Skeletal muscle tissue (tissue), 7 donors: ENCODE data around the gene DOCK1.

DNA sequence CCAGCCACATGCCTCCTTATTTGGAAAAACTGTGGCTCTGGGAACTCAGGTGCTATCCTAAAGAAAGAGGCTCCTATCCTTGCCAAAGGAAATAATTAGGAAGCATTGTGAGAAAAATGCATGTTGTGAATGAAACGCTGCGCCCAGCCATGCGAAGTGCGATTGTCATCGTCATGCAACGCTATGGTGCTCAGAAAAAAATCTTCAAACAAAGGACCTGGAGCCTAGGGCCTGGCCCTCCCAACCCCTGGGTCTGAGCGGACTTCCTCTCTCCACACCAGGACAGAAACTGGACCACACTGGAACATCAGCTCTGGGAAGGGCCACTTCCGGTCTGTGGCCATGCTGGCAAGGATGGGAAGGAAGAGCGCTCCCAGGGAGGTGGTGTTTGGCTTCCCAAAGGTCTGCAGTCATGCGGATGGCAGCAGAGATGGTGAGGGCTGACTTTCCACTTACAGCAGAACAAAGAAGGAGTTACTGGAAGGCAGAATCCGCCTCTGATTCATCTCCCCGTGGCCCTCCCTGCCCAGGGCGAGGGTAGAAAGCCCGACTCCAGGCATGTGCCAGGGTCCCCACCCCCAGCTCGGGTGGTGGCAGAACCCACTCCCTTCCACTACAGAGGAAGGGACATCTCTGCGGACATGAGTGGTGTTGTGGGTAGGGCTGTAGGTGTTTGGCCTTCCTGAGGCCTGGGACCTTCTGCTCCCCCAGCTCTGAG lies 90.0 kb downstream of the FAM53B start:
- PRO-cap, 3 experiments: no peak in any of the 3 experiments
- RAMPAGE, long total RNA: no peak
- RRBS, 2 experiments: no CpG with 5 or more reads among the region's 16 CpGs

DNA sequence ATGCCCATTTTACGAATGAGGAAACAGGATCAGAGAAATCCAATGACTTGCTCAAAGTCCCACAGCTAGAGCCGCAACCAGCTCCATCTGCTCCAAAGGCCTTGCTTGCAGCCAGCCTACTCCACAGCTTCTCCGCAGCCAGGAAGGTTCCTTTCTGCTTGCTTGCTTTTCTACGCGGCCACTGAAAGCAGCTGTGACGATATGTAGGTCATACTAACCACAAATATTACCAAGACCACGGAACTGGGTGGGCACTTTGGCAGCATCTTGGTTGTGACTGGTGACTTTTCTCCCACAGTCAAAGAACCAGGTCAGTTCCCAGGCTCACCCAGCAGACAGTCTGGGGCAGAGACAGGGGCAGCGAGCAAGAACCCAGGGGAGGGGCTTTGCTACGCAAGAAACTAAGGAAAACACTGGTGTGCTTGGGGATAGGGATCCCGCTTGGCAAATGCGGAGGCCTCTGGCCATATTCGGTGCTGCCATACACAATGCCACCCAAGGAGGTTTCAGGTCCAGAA lies 86.3 kb downstream of the FAM53B start:
- PRO-cap, 3 experiments: no peak in any of the 3 experiments
- RAMPAGE, long total RNA: no peak
- RRBS, 2 experiments: no CpG with 5 or more reads among the region's 12 CpGs

- PRO-cap, 3 experiments: no peak in any of the 3 experiments
- RAMPAGE, long total RNA: no peak
- RRBS, 2 experiments: 15 to 18% methylated on average over 4 of the region's 17 CpGs
Observed at GRCh38 chr10:124674511-124675464, 69.4 kb downstream of the FAM53B start.

DNA sequence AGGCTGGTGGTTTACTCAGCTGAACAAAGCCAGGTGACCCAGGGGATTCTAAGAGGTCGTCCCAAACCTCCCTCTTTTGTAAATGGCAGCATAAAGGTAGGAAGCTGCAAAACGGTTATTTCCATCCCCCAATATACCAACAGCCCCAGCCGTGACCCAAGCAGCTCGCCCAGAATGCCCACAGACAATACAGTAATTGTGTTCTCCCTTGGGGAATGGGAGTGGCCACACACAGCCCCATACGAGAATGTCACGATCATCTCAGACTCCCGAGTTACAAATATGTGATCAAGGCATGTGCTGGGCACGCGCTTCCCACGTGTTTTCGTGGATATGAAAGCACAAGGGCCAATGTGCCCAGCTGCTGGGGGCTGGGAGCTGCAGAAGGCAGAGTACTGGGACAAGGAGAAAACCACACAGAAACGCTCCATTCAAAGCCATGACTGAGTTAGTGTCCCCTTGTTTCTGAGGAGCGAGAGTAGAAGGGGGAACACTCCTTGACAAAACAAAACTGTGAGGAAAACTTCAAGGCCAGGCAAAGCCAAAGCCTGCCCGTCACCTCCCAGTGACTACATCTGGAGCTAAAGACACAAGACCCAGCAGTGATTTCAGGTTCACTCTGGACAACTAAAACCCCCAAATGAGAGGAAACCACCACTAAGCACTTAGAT lies 19.5 kb downstream of the FAM53B start:
- PRO-cap, 3 experiments: peak in 2 of 3 experiments; most common plus-strand start position 360 of the sequence (in 1); most common minus-strand start position 176 of the sequence (in 1)
- RAMPAGE, long total RNA: no peak
- RRBS, 2 experiments: no CpG with 5 or more reads among the region's 14 CpGs

DNA sequence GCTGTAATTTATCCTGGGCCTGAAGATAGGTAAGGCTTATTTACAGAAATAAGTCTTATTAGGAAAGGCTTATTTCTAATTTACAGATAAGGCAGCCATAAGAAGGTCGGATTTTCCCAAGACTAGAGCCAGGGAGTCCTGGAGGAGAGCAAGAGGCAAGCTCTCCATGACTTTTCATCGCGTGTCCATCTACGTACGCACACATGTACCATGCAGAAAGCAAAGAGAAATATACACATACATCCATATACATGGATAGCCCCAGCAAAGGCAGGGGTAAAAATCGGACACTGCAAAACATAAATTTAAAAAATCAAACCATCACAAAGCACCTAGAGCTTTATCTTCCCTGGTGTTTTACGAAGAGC lies 25.8 kb upstream of the ZRANB1 start:
- PRO-cap, 3 experiments: no peak in any of the 3 experiments
- RAMPAGE, long total RNA: no peak
- RRBS, 2 experiments: no CpG with 5 or more reads among the region's 7 CpGs

GRCh38 chr10:124984283-124985245 lies 42.6 kb downstream of the ZRANB1 start:
- PRO-cap, 3 experiments: no peak in any of the 3 experiments
- RAMPAGE, long total RNA: no peak
- RRBS, 2 experiments: no CpG with 5 or more reads among the region's 14 CpGs

DNA sequence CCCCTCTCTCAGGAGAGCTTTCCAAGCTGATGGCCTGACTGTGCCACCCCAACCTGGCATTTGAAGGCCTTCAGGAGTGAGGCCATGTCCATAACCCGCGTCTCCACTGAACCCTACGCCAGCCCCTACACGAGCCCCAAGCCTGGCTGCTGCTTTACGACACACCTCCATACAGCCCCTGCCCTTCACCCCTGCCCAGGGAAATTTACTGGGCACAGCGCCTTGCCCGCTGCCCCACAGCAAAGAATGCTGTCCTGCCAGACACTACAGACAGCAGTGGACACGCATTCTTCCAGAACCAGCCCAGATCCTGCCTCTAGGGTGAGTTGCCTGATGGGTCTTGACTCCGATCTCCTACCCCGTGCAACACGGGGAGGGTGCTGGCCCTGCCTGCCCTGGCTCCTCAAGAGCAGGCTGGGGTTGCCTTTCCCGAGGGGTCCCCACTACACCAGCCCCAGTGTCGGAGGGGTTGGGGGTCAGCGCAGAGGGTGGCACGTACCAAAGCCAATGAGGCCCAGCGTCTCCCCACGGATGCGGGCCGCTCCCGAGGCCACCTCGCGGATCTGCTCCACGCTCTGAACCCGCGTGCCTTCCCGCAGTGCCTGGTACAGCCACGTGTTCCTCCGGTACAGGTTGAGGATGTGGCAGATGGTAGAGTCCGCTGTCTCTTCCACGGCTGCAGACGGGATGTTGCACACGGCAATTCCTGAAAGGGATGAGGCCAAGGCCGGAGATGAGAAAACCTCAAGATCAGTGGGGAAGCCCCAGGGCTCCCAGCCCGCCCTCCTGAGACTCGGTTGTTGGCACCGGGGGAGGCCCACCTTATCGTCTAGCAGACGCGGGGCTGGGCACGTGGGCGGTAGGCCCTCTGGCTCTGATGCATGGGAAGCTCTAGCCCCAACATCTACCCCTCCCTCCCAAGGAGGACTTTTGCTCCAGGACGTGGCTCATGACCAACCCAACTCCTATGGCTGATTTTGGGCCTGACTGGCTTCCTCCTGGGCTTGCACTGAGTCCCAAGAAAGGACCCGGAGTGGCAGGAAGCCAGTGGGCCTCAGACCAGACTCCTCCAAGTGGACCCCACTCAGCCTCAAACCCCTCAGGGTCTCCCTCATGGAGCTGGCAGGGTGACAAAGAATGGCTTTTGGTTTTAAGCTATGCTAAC lies 30.0 kb downstream of the CTBP2 start:
- PRO-cap, 3 experiments: no peak in any of the 3 experiments
- RAMPAGE, long total RNA: no peak
- RRBS, 2 experiments: 57 to 63% methylated on average over 1 to 5 of the region's 43 CpGs

DNA sequence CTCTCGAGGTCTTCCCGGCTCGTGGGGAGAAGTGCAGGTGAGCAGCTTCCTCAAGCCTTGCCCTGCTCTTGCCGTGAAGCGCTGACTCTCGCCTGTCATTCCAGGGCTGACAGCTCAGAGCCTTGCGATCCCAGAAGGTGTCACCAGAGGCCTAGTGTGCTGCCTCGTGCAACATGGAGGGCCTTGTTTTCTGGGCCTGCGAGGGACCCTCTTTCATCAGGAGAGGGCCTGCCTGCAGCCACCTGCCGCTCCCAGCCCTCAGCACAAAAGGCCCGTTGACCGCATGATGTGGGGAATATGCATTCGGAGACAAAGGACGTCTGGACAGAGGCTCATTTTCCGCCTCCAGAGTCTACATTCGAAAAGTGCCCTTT lies 27.3 kb downstream of the CTBP2 start:
- PRO-cap, 3 experiments: no peak in any of the 3 experiments
- RAMPAGE, long total RNA: no peak
- RRBS, 2 experiments: no CpG with 5 or more reads among the region's 16 CpGs

DNA sequence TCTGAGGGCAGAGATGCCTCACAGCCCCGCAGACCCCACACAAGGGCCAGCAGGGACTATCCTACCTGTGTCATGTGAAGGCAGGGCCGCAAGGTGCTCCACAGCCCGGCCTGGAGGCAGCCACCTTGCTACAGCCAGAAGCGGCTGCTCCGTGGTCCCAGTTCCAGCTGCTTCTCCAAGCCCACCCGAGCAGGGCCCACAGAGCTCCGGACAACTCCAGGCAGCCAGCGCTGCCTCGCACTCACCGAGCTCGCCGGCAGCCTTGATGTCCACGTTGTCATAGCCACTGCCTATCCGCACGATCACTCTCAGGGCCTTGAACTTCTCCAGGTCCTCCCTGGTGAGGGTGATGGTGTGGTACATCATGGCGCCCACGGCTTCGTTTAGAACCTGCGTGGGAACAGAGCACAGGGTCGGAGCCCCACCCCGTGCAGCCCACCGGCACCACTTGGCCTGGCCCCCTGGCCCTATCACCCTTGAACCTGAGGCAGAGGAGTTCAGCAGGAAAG lies 25.1 kb downstream of the CTBP2 start:
- PRO-cap, 3 experiments: no peak in any of the 3 experiments
- RAMPAGE, long total RNA: no peak
- RRBS, 2 experiments: 84 to 87% methylated on average over 8 to 9 of the region's 22 CpGs

- PRO-cap, 3 experiments: no peak in any of the 3 experiments
- RAMPAGE, long total RNA: no peak
- RRBS, 2 experiments: no CpG with 5 or more reads among the region's 11 CpGs
Observed at GRCh38 chr10:125047857-125048571, 20.1 kb upstream of the CTBP2 start.

DNA sequence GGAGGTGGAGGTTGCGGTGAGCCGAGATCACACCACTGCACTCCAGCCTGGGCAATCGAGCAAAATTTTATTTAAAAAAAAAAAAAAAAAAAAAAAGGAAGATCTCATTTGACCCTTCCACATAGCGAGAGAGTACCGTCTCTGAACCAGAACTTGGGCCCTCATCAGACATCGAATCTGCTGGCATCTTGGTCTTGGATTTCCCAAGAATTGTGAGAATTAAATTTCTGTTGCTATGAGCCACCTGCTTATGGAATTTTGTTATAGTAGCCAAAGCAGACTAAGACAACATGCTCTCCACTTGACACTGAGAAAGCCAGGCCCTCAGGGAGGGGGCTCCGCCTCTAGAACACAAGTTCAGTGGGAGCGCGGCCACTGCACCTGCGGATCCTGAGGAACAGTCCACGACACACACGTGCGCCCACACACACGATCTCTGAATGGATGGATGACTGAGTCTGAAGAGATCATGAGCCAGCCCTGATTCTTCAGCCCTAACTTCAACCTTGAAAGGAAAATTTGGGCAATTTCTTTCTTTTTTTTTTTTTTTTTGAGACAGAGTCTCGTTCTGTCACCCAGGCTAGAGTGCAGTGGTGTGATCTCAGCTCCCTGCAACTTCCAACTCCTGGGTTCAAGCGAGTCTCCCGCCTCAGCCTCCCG lies 58.8 kb upstream of the CTBP2 start:
- PRO-cap, 3 experiments: peak in 1 of 3 experiments; most common plus-strand start position 375 of the sequence (in 1); most common minus-strand start position 351 of the sequence (in 1)
- RAMPAGE, long total RNA: no peak
- RRBS, 2 experiments: no CpG with 5 or more reads among the region's 18 CpGs

DNA sequence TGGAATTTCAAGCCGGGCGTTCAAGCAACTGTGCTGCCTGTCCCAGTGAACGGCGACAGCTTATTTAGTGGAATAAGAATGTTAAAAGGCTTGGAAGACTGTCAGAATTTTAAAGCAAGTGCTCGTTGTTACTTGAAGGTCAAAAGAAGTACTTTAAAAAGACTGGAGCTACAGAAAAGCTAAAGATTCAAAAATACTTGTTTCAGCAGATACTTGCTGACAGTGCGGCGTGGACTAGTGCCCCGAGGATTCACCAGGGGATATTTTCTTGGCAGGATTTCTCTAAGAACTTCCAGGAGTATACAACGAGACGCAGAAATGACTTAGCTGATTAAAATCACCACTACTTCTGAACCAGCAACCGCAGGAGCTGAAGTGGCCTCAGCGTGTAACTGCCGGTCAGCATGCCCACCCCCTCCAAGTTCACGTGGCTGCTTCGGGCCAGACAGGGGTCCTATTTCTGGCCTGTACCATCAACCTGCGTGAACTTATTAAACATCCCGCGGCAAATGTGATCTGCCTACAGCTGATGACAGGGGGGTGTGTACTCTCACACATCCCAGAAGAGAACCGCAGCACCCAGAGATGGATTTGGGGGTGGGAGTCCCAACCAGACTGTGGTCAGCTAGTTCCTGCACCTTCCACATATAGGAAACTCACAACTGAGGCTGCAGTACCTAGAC lies 86.1 kb upstream of the CTBP2 start:
- PRO-cap, 3 experiments: peak in 1 of 3 experiments; most common plus-strand start position 553 of the sequence (in 1); most common minus-strand start position 372 of the sequence (in 1)
- RAMPAGE, long total RNA: no peak
- RRBS, 2 experiments: no CpG with 5 or more reads among the region's 19 CpGs

GRCh38 chr10:125155175-125155607 lies 127.3 kb upstream of the CTBP2 start:
- PRO-cap, 3 experiments: no peak in any of the 3 experiments
- RAMPAGE, long total RNA: no peak
- RRBS, 2 experiments: no CpG with 5 or more reads among the region's 5 CpGs

DNA sequence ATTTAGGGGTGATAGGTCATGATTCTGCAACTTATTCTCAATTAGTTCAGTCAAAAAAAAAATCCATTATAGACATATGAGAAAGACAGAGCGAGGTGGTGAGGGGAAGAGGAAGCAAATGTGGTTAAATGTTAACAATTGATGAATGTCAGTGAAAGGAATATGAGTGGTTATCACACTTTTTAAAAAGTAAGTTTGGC lies 253.5 kb upstream of the CTBP2 start:
- PRO-cap, 3 experiments: no peak in any of the 3 experiments
- RAMPAGE, long total RNA: no peak
- RRBS, 2 experiments: no CpG with 5 or more reads among the region's 1 CpG

- PRO-cap, 3 experiments: no peak in any of the 3 experiments
- RAMPAGE, long total RNA: no peak
- RRBS, 2 experiments: no CpG with 5 or more reads among the region's 11 CpGs
Observed at GRCh38 chr10:125843591-125844562, 20.5 kb downstream of the BCCIP start.

DNA sequence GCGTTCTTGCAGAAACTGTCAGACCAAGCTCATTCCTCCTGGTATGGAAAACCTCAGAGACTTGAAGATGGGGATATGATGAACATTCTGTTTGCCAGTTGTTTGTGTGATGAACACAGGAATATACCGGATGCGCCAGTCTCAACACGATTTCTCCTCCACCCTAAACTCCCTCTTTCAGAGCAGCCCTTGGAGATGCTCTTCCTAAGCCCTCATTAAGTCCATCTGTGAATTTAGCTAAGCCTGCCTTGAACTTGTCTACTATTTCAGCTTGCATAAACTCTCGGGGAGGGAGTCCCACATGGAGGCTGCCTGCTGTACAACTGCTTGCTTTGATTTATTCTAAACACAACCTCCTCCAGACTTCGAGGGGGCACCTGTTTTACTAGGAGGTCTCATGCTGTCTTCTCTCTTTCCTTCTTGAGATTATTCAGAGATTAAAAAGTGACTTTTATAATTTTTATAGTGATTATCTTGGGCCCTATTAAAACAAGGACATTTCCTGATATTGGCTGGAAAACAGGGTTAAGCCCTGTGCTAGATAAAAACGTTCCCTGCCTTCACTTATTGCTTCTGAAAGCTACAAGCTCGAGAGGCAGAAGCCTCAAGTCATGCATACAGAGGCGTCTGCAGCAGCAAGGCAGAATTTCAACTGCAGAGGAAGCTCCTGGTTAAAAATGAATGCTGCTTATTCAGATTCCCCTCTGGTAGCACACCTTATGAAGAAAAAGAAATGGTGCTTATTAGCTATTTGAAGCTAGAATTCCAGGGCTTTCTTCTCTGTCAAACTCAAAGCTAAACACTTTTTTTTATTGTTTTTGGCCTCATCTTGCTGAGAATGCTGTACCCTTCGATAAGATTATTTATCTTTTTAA lies 174.3 kb downstream of the FANK1 start:
- PRO-cap, 3 experiments: no peak in any of the 3 experiments
- RAMPAGE, long total RNA: no peak
- RRBS, 2 experiments: no CpG with 5 or more reads among the region's 10 CpGs

DNA sequence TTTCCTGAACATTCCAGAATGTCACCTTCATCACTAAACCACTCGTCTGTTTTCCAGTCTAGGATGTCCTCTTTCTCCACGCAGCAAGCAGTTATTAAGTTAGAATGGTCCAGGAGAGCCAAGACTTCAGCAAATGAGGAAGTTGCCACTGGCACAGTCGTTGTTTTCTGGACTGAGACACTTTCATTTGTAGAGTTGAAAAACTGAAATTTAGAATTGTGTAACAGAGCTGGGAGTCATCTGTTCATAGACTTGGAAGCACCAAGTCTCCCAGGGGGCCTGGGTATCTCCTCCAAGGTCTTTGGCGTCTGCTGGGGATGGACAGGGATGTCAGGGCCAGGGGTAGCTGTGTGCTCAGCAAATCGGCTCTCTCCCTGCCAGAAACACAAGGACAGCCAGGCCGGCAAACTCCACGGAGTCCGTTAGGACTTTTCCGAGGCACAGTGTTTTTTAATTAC lies 208.4 kb downstream of the FANK1 start:
- PRO-cap, 3 experiments: no peak in any of the 3 experiments
- RAMPAGE, long total RNA: no peak
- RRBS, 2 experiments: no CpG with 5 or more reads among the region's 9 CpGs

DNA sequence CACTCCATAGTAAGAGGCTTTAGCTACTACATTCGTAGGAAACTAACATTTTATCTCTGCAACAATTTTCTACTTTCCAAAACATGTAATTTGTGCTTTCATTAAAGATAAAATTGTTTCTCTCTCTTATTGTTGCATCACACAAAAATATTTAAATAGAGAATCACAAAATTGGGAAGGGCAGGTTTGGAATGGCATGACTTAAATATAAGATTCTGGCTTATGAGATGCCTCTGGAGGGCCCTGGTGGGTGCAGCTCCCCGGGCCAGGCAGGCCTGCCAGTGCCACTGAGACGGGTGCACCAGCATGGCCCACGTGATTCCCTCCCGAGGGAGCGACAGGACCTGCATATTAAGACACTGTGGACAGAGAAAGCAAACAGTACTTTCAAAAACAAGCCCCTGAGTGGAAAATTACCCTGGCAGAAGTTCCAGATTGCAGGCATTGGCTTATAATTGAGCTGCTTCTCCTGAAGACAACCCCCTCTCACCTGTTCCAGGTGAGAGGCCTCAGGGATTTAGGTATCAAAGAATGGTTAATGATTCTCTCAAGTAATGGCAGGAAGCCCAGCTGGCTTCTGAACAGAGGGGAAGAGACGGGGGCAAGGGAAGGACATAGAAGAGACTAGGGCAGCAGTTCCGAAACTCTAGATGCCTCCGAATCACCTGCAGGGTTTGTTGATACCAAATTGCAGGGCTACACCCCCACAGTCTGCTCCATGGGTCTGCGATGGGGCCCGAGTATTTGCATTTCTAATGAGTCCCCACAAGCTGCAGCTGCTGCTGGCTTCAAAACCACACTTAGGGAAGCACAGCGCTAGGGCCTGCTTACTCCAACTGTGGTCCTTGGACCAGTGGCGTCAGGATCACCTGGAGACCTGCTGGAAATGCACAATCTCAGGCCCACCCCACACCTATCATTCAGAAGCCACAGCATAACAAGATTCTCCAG lies 66.0 kb upstream of the DOCK1 start:
- PRO-cap, 3 experiments: no peak in any of the 3 experiments
- RAMPAGE, long total RNA: no peak
- RRBS, 2 experiments: no CpG with 5 or more reads among the region's 13 CpGs

DNA sequence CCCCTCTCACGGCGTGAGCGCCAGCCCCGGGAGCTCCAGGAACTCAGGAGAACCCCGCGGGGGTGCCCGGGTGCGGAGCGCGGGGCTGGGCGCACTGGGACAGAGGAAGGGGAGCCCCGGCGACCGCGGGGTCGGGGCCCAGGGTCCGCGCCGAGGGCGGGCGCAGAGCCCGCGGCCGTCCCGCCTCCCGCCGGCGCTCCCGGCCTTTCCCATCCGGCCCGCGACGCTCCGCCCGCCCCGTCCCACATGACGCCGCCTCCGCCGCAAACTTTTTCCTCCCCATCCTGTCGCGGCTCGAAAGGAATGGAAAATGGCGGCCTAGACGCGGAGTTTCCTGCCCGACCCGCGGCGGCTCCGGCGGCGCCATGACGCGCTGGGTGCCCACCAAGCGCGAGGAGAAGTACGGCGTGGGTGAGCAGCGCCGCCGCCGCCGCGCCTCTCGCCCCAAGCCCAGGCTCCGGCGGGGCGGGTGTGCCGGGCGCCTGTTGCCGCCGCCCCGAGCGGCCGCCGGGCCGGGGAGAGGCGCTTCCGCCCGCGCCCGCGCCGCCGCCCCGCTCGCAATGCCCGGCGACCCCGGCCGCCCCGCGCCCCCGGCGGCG lies at the start of gene DOCK1:
Gene DOCK1, plus strand, starts transcription at position 276 of the 599 bp plus-strand sequence.
- PRO-cap, 3 experiments: peak in 3 of 3 experiments; most common plus-strand start position 328 of the sequence (in 3); most common minus-strand start position 209 of the sequence (in 1)
- RAMPAGE, long total RNA: start-site peak on the plus strand centred at position 291 of the sequence, 36 bp wide, 1,075 and 175 reads in 2 replicates
- RRBS, 2 experiments: 2 to 3% methylated on average over 51 to 64 of the region's 97 CpGs

GRCh38 chr10:126972945-126973424 lies 67.8 kb downstream of the DOCK1 start:
- PRO-cap, 3 experiments: no peak in any of the 3 experiments
- RAMPAGE, long total RNA: no peak
- RRBS, 2 experiments: no CpG with 5 or more reads among the region's 6 CpGs